Placental pericyte (primary cell): ENCODE data around the gene TMEM236.

GRCh38 chr10:16788177-16788657 lies 29.0 kb downstream of the RSU1 start:
- CAGE, long polyA plus RNA: no peak

- CAGE, long polyA plus RNA: no peak
Measured at GRCh38 chr10:16996563-16997077, 133.0 kb downstream of the CUBN start.

- CAGE, long polyA plus RNA: no peak
Measured at GRCh38 chr10:17000999-17001745, 128.4 kb downstream of the CUBN start.

GRCh38 chr10:17002827-17003439 lies 126.7 kb downstream of the CUBN start:
- CAGE, long polyA plus RNA: no peak

- CAGE, long polyA plus RNA: no peak
Measured at GRCh38 chr10:17115100-17115563, 14.5 kb downstream of the CUBN start.

DNA sequence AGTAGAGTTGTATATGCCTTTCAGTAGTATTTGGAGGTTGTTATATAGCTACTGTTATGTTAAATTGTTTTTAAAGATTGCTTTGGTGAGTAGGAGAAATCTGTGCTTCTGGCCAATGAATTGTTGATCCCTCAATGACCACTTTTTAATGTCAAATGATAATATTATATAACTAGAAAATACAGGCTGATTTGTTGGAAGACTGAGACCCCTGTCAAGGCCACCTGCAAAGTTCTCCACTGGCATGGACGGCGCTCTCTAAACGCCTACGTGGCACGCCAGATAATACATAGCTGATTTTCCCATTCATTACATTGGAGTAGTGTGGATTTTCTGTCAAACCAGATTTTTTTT lies 52.6 kb upstream of the TMEM236 start:
- CAGE, long polyA plus RNA: no peak

DNA sequence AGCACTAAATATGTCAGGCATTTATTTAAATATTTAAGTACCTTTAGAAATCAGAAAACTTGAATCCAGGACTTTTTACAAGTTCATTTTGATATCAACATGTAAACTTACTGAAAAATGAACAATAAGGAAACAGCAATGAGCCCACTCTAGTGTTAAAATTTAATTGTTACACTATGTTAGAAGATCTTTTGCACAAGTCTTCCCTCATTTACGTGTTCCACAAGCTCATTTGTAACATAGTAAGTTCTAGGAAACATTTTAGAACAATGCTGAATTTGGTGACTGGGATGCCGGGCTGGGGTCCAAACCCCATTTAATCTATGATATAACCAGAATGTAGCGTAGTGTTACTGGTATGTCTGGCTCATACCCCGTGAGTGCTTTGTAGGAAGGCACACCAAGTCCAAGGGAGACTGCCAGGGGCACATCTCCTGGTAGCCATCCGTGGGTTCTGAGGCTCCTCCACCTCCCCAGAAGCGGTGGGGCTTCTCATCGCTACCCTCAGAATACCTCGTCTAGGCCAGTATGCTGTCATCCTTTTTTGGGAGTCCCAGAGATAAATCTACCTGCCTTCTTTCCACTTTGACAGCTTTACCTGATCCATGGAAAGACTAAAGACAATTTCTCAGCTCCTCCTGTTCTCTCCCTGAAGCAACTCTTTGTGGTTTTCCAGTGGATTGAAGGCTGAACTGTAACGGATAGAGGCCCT lies 21.3 kb upstream of the TMEM236 start:
- CAGE, long polyA plus RNA: no peak

- CAGE, long polyA plus RNA: no peak
Measured at GRCh38 chr10:17751926-17752620, at the start of gene TMEM236. TSS of gene TMEM236 (plus strand) at chr10:17752201.

DNA sequence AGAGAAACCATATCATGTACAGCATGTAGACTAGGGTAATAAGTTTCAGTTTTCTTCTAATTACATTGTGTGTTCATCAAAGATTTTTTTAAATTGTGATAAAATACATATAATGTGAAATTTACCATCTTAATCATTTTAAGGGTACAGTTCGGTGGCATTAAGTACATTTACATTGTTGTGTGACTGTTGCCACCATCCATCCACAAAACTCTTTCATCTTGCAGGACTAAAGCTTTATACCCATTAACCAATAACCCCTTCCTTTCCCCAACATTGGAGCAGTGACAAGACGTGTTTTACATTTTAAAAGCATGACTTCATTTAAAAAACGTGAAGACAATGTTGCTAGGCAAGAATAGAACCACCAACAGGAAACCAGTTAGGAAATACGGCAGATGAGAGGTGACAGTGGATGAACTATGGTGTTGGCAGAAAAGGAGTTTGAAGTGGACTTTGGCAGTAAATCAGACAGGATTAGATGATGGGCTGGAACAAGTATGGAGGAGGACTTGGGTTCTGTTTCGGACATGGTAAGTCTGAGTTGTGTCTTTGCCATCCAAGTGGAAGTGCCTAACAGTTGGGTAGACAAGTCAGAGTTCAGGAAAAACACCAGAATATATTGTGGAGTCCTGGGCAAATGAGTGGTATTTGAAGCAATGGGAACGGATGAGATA lies 16.9 kb downstream of the TMEM236 start:
- CAGE, long polyA plus RNA: no peak

DNA sequence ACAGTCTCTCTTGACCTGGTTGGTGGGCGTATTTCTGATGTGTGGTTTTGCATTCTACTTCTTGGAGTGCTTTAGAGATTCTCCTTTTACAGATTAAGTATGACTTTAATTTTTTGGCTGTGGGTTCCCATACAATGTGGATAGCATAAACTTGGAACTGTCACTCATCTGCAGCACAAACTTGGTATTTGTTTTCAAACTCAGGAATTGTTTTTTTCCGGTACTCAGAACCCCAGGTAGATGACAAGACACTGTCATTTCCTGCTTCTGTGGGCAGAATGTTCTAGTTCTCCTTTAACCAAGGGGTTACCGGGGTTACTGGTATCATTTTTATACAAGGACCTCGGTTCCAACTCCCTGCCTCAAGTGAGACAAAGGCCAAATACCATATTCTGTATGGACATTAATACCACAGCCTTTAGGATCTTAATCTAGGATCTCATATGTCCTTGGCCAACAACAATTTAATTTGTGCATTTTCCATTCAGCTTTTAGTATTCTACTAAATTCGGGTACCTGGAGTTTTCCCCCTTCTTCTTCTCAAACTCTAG lies 50.6 kb downstream of the MRC1 start:
- CAGE, long polyA plus RNA: no peak

GRCh38 chr10:18226753-18227408 lies 86.7 kb downstream of the CACNB2 start:
- CAGE, long polyA plus RNA: no peak

- CAGE, long polyA plus RNA: no peak
Measured at GRCh38 chr10:18520898-18521292, 130.5 kb downstream of the NSUN6 start.

GRCh38 chr10:18571894-18572524 lies 79.4 kb downstream of the NSUN6 start:
- CAGE, long polyA plus RNA: no peak

- CAGE, long polyA plus RNA: no peak
Measured at GRCh38 chr10:18627225-18628280, 23.8 kb downstream of the NSUN6 start.

GRCh38 chr10:19789720-19790159 lies 26.5 kb upstream of the PLXDC2 start:
- CAGE, long polyA plus RNA: no peak

DNA sequence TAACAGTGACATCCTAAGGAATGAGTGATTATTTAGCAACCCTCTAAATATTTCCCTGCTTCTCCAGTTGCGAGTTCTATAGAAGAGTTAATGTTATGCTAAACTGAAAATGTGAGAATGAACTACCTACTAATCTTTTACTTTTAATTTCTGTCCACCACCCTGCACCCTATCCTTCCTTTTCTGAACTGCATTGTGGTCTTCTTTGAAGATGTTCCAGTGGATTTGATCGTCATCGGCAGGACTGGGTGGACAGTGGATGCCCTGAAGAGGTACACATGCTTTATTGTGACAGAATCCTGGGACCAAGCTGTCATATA lies 395.2 kb downstream of the PLXDC2 start:
- CAGE, long polyA plus RNA: no peak

DNA sequence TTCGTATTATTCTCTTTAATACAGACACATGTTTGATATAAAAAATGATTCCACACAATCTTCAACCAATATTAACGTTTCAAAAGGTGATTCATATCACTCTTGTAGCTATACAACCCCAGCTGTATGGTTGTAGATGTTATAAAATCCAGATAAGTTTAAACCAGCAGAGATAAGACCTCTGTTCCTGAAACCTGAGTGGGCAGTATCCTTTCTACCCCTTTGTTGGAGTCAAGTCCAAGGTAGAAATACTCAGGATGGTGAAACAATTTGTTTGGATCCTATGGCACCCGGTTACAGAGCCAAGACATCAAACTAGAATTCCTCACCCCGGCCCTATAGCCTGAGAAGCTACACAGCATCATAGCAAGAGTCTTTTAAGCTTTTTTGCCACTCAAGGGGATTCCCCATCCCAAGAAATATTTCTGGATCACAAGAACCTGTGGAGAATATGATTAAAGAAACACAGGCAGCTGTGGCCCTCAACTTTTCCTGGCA lies 437.6 kb downstream of the PLXDC2 start:
- CAGE, long polyA plus RNA: no peak

DNA sequence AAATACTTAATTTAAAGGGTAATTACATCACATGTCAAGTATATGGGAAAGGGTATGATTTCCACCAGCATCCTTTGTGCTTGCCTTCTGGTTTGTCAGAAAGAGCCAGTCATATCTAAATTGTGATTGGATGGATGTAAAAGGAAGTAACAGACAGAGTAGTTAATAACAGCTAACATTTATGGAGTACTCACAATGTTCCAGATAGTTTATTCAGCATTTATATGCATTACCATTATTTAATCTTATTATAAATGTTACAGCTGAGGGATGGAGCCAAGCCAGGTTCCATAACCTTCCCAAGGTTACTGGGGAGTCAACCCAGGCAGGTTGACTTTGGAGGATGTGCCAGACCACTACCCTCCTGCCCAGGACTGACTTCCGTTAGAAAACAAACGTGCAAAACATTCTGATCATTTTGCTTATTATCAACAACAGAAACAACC lies 1.4 kb downstream of the NEBL start:
- CAGE, long polyA plus RNA: no peak

- CAGE, long polyA plus RNA: no peak
Measured at GRCh38 chr10:20995820-20996308, 98.8 kb upstream of the NEBL start.

- CAGE, long polyA plus RNA: no peak
Measured at GRCh38 chr10:21101015-21101460, 203.9 kb upstream of the NEBL start.